Measurements from ENCODE around the gene NAT9.

GRCh38 chr17:73304385-73304801 is 7.4 kb downstream of the CDC42EP4 start:
- PRO-cap = no peak

DNA sequence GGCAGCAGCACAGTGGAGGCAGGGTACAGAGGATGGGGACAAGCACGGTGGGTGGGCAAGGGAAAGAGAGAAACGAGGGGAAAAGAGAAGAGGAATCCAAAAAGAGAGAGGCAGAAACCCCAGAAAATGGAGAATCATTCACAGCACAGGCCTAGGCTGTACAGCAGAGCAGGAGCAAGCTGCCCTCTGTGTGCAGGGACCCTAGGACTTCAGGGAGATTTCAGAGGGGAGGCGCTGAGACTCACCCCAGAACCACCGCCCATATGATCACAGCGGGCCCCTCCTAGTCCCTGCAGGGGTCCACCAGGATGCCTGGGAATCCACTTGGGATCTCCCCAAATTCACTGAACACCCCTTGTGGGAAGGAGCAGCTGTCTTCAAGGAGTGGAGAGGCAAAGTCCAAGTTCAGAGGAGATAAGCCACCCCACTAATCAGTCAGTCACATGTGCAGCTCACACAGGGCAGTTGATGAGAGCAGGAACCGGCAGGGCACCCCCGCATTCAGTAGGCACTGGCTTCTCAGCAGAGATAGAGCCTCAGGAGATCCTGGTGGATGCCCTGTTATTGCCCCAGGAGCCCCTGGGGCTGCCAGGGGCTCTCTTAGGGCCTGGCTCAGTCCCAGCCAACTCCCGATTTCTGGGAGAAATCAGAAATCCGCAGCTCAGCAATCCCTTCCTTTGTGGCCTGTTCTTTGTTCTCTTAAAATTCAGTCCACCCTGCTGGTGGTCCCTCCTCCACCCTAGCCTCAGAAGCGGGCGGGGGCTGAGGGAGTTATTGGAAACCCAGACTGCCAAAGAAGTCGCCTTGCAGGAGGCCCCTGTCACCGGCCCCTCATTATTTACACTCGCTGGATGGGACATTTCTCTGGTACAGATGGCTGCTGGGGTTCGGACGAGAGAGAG is 2.0 kb downstream of the CDC42EP4 start:
- PRO-cap = bidirectional peak, plus-strand start at position 504 of the sequence, minus-strand start at position 211 of the sequence

- PRO-cap = bidirectional peak, plus-strand start at chr17:73343332, minus-strand start at chr17:73343302
Measured at GRCh38 chr17:73342625-73343837, 31.2 kb upstream of the CDC42EP4 start.

DNA sequence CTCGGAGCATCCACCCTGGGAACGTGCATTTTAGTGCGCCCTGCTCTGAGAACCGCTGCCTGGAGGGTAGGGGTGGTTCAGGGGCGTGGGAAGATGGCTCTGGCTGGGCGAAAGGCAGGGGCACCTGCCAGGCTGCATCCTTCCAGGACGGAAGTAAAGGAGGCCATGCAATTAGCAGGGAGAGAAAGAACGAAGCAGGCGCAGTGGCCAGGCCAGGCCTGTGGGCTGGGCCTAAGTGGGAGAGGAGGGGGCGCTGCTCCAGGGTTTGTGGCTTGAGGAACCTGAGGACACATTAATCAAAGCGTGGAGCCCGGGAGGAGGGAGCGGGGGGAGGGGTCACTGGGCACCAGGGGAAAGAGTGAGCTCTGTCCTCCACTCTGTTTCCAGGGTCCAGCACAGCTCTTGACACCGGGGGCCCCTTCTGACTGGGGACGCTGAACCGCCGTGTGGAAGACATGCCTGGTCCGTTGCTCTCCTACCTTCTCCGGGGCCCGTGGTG is 49.5 kb upstream of the CDC42EP4 start:
- PRO-cap = no peak

DNA sequence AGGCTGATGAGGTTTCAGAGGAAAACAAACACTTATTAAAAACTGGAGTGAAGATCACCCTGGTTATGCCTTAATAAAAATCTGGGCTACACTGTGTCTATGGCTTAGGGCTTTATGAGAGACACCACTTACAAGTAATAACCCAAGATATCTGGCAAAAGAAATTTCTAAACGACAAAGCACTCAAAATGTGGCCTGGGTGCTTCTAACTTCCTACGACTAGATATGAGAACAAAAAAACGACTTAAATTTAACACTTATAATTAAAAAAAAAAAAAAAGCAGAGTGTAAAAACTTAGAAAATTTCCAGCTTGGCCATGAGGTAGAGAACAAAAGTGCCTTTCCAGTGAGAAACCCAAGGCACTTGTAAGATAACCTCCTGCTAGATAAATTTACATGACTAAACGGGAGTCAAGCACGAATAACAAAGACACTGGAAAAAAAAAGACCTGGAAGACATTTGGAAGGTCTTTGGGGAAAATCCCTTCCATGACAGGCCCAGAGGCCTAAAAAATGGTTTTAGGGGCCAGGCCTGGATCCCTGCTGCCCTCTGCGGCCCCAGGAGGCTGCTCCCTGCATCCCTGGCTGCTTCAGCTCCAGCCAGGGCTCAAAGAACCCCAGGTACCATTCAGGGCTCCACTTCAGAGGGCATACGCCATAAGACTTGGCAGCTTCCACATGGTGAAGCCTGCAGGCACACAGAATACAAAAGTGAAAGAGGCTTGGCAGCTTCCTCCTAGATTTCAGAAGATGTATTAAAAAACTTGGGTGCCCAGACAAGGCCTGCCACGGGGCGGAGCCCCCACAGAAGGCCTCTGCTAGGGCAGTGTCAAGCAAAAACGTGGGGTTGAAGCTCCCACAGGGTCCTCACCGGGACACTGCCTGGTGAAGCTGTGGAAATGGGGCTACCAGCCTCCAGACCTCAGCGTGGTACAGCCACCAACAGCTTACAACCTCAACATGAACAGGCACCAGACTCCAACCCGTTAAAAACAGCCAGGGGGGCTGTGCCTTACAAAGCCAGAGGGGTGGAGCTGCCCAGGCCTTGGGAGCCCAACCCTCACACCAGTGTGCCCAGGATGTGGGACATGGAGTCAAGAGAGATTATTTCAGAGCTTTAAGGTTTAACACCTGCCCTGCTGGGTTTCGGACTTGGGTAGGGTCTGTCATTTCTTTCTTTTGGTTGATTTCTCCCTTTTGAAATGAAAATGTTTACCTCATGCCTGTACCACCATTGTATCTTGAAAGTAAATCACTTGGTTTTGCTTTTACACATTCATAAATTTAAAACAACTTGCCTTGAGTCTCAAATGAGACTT is 77.2 kb downstream of the SDK2 start:
- PRO-cap = no peak

DNA sequence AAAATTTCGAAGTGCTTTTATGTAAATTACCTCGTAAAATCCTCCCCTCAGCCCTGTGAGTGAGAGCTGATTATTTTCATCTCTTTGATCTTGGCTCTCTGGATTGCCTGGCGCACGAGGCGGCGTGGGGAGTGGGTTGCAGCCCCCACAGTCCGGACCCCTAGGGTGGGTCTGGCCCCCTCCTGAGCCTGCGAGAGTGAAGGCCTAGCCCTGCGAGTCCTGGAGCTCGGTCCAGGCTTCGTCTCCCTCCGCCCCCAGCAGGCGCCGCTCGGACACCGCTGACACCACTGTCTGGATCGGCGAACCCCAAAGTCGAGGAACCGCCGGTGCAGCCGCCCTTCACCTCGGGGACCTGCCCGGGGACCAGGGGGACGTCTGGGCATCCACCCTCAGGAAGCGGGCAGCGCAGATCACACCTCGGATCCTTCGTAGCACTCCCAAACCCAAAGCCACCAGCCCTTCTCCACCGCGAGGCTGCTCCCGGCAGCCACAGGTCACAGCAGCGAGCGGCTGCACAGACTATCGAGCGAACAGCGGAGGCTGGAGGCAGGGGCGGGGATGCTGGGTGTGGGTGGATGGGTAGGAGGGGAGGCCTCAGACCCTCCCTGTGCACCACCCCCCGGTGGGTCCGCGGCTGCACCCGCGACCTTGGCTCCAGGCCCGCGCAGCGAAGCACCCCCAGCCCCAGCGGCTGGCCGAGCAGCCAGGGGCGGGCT is 1.3 kb downstream of the SDK2 start:
- PRO-cap = no peak

DNA sequence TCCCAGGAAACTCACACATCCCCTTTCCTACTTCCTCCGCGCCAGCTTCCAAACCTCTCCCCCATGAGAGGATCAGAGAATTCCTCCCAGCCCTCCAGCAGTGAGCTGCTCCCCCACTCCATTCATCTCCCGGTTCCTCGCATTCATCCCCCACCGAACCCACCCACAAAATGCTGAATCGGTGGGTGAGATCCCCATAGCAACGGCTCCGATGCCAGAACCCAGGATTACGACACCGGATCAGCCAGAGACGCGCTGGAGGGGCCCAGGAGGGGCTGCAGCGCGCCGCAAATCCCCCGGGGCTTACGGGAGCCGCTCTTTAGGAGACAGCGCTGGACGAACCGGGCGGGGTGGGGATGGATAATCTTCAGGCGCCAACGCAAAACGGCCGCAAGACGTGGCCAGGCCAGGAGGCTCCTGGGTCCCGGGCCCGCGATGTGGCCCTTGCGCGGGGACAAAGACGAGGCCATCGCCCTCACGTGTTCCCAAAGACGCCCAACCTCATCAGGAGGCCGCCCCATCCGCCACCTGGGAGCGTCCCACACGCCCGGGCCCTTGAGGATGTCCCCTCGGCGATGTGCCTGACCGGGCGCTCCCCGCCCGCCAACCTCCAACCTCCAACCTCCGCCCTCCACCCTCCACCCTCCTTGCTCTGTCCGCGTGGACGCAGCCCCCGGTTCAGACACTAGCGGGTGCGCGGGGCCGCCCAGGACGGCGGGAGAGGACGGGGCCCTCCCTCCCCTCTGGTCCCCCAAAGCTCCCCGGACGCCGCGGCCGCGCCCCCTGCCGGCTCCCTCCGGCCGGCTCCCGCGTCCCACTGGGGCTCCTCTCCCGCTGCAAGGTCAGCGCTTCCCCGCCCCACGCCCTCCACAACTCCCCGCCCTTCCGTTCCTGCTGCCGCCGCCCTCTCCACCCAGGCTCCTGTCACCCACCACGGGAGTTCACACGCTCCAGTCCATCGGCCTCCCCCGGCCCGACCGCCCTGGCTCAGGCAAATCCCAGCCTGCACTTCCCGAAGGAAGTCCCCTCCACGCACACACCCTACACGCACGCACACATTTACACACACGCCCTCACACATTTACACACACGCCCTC is 251.0 kb upstream of the RPL38 start:
- PRO-cap = no peak

- PRO-cap = no peak
Measured at GRCh38 chr17:74212432-74212887, 911 bp upstream of the TTYH2 start.

- PRO-cap = no peak
Measured at GRCh38 chr17:74369227-74369704, 2.0 kb downstream of the GPR142 start.

GRCh38 chr17:74431561-74431665 is 475 bp upstream of the GPRC5C start:
- PRO-cap = no peak

GRCh38 chr17:74444041-74444621 is 12.2 kb downstream of the GPRC5C start:
- PRO-cap = no peak

DNA sequence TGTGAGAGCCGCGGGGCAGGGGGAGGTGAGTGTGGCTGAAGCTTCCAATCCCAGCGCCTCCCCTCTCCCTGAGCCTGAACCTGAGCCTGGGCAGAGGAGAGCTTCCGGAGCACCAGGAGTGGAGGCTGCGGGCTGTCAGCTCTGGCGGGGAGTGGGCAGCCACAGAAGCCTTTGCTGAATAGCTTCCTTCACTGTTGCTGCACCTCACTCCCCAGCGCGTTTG is 12.6 kb downstream of the GPRC5C start:
- PRO-cap = no peak

DNA sequence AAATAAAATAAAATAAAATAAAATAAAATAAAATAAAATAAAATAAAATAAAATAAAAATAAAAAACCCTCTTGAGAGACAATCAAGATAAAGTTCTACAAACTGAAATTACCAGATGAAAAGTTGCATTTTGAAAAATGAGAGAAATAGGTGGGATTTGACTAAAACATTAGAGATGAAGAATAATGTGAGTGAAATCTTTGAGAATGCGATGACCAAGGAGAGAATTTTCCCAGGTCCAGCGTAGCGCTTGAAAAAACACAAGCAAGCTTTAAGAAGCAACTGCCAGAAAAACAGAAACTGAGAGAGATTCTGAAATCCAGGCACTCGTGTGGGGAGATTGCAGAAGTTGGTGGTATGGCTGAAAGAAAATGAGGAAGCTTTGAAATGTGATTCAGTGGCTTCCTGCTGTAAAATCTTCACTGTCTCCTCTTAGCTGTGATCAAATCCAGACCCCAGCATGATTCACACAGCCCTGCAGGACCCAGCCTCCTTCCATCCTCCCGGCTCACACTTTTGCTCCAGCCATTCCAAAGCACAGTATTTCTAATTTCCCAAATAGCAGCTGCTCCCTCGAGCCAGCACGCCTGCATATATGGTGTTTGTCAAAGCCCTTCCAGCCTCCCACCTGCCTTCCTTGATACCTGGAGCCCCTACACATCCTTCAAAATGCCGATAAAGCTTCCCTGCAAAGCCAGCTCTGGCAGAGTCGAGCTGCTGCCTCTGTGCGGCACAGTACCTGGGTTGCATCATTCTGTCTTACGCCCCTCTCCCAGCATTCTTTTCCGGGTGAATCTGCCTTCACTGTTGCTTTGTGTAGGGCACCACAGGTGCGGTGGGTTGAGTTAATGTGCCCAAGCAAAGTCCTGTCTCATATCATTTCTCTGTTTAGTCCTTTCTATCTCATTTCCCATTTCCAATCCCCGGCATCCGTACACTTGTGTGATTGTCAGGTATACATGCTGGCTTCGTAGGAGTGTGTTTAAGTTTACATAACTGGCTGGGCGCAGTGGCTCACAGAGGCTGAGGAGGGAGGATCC is 8.4 kb upstream of the CD300E start:
- PRO-cap = no peak

- PRO-cap = bidirectional peak, plus-strand start at chr17:74776501, minus-strand start at chr17:74776337
Measured at GRCh38 chr17:74775896-74776694, at the start of gene NAT9. TSS of gene NAT9 (minus strand) at chr17:74776345.

DNA sequence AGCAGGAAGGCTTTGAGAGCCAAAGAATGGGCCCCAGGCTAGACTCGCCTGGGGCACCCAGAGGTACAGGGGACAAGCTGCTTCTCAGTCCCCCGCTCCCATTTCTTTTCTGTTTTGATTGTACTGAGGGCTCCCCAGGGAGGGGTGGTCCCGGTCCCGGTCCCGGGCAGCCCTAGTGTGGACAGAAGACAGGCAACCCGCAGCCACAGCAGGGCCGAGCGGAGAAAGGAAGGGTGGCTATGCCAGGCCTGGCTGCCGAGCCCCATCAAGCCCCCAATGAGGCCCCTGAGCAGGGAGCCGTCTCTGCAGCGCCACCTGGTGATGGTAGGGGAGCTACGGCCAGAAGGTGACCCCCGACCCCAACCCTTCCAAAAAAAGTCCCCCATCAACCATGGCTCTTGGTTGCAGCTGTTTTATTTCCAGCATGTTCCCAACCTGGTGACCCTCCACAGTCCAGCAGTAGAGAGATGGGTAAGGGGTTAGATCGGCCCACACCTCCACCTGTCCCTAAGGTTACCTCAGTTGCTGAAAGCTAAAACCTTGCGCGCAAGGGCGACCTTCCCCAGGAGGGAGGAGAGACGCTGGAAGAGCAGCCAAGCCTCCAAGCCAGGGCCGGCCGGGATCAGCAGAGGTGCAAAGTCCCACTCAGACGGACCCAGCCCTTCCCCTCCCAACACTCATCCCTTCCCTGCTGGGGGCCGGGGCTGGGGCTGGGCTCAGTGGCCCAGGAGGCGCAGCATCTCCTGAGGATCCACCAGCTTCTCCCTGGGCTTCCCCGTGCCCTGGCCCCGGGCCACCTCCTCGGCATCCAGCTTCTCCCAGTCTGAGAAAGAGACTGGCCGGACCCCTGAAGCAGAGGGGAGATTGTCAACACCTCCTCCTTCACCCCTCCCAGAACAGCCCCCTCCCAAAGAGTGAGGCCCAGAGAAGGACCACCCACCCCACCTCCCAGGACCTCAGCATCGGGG is 2.7 kb upstream of the GRIN2C start:
- PRO-cap = no peak

GRCh38 chr17:74883082-74883837 is 10.2 kb downstream of the FADS6 start:
- PRO-cap = no peak

- PRO-cap = no peak
Measured at GRCh38 chr17:74952896-74953778, 17.4 kb downstream of the OTOP3 start.

GRCh38 chr17:74981660-74982739 is 5.4 kb upstream of the CDR2L start:
- PRO-cap = bidirectional peak, plus-strand start at chr17:74982094, minus-strand start at chr17:74982098; bidirectional peak, plus-strand start at chr17:74982380, minus-strand start at chr17:74982308

DNA sequence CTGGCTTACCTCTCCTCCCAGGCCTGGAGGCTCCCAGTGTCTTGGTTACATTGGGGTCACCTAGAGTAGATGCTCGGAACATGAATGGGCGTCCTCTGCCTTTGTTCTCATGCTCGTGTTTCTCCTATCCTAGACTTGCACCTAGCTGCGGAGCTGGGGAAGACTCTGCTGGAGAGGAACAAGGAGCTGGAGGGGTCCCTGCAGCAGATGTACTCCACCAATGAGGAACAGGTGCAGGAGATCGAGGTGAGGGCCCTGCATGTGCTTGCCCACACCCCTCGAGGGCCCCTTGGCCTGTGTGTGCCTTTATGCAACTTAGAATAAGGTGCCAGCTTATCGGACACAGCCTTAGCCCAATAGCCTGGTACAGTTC is 11.9 kb downstream of the CDR2L start:
- PRO-cap = unidirectional peak, minus-strand start at position 298 of the sequence

GRCh38 chr17:75011734-75012276 is 665 bp upstream of the MRPL58 start:
- PRO-cap = bidirectional peak, plus-strand start at chr17:75012065, minus-strand start at chr17:75011997